Daoy (cell line): Measurements from ENCODE around the genes NUTM2B and NRG3.

GRCh38 chr10:79610524-79610808 lies 273 bp upstream of the SFTPA1 start:
- RAMPAGE, long total RNA, result no peak

DNA sequence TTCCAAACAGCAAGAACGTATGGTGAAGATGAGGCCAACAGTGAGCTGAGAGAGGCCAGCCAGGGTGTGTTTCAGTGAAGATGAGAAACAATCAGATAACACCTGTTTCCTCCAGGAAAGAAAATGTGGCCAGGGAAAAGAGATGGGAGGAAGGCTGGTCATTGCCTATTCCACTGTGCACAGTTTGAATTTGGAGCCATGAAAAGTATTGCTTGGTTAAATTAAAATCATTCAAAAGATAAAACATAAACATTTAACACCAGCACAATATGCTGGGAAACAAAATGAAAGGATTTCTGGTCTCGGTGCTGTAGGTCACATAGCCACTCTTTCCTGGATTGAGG lies at the start of gene NUTM2B:
Gene NUTM2B (plus strand): TSS at position 291 of the 344 bp plus-strand sequence.
- RAMPAGE, long total RNA, result no peak

DNA sequence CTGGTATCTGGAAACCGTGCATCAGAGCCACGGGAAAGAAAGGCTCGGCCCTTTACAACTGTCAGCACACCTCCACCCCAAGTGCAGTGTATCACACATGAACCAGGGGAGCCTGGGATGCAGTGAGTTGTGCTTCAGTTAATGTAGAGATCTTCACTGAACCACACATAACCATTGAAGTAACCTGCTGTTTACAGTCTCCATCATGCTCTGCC lies 12.0 kb downstream of the NUTM2B start:
- RAMPAGE, long total RNA, result no peak

DNA sequence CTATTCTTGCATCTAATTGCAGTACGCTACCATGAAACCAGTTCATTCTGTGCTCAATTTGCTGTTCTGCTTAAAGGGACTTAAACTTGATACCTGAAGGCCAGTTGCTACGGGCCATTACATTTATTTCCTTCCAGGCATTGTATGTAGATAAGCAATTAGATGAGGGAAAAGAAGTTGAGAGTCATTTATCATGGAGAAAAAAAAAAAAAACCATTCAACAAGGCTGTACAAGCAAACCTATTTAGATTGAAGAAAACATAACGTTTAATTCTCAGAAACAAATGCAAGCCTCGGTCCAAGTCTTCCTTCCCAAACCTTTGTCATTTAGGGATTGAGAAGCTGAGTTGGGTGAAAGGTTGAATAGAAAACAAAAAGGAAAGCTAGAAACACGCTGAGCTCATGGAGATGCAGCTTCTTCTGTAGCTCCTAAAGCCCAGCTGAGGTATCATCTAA lies 61.0 kb upstream of the NUTM2E start:
- RAMPAGE, long total RNA, result no peak

- RAMPAGE, long total RNA, result no peak
These were observed 22.3 kb downstream of the PLAC9 start for GRCh38 chr10:80154691-80155296.

DNA sequence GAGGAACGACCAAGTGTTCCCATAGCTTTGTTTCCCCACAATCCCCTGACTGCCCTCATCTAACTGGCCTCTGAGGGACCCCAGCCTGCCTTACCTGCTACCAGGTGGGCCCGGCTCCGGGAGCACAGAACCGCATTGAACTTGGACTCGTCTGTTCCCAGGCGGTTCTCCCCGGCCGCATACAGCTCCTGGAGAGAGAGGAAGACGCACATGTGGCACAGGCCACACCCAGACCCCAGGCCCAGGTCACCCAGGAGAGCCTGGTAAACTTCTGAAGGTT lies 29.3 kb downstream of the PLAC9 start:
- RAMPAGE, long total RNA, result no peak

DNA sequence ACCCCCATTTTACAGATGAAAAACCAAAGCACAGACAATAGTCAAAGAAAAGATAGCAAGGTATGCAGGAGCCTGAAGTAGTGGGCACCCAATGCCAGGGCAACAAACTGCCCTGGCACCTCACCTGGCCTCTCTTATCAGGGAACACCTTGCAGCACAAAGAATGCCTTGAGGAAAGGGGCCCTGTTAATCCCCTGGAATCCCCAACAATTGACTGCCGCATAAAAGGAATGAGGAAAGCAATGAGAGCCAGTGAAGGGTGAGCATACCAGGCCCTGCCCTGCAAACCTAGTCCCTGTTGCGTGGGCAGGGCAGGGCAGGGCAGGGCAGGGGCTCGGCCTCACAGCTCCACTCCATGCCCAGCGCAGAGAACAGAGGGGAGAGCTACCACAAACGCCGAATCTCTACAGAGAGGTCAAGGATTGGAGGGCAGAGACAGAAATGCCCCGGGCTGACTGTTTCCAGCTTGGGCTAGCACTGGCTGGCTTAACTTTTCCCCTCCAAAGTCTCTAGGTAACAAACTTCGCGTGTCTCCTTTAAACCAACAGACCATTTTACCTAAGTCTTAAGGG lies 1.1 kb downstream of the ANXA11 start:
- RAMPAGE, long total RNA, result no peak

DNA sequence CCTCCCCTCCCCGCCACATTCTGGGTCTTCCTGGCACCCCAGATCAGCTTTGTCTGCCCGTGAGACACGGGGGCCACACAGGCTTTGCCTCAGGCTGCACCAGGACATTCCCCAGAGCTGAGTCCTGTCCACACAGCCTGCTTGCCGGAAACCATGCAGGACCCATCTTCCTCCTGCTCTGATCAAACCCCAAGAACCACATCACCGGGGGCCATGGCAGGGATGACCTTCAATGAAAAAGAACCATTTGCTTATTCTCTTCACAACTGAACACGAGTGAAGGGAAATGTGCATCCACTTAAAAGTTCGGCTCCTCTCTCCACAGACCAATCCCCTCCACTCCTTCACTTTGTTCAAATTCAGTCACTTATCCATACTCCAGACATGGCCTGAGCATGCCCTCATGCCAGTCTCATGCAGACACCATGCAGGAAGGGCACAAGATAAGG lies 18.4 kb downstream of the MAT1A start:
- RAMPAGE, long total RNA, result no peak

GRCh38 chr10:80284977-80285683 lies 4.3 kb downstream of the MAT1A start:
- RAMPAGE, long total RNA, result no peak

- RAMPAGE, long total RNA, result no peak
These were observed 2.1 kb downstream of the MAT1A start for GRCh38 chr10:80287336-80287790.

DNA sequence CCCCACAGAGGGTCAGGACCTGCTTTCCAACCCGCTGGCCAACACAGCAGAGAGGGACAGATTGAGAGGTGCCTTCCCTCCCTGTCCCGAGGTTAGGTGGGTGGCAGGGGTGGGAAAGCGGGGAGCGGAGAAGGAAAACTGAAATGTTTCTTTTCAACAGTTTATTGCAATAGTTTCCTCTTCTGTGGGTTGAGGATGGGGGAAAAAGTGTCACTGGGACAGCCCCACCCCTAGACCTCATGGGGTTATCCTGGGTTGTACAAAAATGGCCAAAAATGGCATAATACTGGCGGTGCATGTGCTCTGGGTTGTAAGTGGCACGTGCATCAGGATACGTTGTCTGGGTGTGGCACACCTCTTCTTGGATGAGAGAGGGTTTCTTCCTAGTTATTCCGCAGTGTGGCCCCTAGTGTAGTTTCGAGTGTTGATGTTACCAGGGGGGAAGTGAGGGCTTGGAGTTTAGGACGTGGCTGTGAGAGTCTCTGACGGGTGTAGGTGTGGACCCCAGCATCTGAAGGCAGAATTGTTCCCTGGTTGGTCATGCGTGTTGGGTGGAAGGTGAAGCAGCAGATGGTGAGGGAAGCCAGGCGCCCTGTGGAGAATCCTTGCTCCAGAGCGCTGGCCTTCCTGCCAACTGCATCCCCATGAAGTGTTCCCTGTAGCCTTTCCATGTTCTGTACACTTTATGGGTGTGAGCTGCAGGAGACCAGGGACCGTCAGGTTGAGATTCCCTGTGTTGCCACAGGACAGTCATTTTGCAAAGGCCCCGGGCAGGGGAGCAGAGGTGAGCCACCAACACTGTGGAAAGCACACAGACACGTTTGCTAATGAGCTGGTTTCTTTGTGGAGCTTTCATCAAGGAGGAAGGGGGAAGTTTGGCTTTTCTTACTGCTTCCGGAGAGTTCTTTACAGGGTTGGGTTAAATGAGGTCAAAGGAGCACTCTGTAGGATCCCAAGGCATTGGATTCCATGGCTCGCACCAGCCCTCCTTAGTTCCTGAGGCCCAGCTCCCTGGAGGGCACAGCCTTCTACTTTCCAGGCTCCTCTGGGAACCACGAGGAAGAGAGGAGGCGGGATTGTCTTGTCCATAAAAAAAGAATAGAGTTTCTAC lies 31.9 kb downstream of the TSPAN14 start:
- RAMPAGE, long total RNA, result no peak

- RAMPAGE, long total RNA, result no peak
These were observed 33.8 kb downstream of the TSPAN14 start for GRCh38 chr10:80487553-80488652.

- RAMPAGE, long total RNA, result no peak
These were observed 33.4 kb upstream of the SH2D4B start for GRCh38 chr10:80504009-80504913.

GRCh38 chr10:80509143-80510220 lies 28.2 kb upstream of the SH2D4B start:
- RAMPAGE, long total RNA, result no peak

DNA sequence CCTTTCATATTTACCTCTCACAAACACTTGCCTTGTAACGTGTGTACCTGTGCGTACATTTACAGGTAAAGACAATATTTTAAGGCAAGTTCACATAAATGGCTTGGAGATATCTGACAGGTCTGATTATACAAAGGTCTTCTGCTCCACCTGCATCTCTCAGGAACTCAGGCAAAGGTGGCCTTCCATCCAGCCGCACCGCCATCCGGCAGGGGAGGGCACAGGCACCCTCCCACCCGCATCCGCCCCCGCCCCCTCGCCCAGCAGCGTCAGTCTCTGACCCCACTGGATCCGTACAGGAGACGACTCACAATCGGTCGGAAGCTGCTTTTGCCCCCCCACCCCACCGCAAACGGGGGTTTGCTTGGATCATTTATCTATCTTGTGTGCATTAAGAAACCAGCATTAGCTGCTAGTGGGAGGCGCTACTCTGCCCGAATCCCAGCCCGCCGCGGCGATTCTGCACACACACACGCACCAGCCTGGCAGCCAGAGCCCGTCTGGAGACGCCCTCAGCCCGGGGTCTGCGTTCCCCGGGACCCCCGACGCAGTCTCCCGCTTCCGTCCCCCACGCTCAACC lies 1.0 kb upstream of the NRG3 start:
- RAMPAGE, long total RNA, result no peak

DNA sequence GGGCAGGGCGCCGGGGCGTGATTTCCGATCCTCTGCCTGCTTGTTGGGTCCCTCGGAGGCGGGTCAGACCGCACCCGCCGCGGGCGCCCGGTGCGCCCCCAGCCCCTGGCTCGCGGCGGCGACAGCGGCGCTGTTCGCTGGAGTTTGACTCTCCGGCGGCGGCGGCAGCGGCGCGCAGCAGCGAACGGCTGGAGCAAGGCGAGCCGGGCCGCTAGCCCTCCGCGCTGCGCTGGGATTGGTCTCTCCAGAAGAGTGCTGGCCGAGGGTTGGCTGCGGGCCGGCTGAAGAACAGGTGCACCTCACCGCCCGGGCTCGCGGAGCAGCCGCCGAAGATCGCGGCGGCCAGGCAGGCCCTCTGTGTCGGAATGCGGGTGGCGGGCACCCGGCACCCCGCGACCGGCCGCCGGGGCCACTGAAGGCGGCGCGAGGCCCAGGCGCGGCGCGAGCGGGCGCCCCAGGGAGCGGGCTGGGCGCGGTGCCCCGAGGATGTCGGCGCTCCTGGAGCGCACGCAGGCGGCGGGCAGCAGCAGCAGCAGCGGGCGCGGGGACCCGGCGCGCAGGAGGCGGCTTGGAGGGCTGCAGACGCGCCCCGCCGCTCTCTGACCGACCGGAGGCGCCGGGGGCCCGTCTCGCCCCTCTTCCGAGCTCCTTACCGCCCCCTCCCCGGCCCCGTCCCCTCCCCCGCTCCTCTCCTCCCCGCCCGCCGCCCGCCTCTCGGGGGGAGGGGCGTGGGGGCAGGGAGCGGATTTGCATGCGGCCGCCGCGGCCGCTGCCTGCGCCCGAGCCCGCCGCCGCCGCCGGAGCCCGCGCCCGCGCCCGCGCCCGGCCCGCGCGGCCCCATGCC lies at the start of gene NRG3:
Gene NRG3 (plus strand): TSS at position 744 of the 844 bp plus-strand sequence.
- RAMPAGE, long total RNA, result no peak

- RAMPAGE, long total RNA, result no peak
These were observed 866.7 kb upstream of the GHITM start for GRCh38 chr10:83272586-83273038.

DNA sequence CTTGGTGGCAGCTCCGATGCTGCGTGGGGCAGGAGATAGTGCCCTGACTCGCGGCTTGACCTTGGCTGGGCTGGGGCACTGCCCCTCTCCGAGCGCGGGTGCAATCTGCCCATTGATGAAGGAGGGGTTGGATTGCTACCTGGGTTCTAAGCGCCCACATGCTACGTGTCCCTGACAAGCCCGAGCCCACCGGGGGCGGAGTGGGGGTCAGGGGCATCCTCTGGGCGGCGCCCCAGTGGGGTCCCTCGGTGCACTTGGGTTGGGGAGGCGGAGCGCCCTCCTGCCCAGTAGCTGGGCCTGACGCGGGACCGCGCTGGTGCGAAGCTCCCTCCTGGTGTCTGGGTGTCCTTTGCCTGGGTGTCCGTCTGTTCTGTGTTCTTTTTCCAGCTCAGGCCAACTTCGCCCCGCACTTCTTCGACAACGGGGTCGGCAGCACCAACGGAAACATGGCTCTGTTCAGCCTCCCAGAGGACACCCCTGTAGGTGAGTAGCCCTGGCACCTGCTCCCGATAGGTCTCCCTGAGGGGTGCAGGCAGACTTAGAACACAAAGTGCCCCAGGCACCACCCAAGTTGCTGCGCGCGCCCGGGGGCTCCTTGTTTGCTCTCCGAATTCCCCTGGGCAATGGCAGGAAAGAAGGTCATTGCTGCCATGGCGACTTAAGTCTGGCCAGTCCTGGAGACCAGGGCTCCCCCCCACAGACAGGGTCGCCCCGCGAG lies 929 bp downstream of the CDHR1 start:
- RAMPAGE, long total RNA, result no peak

GRCh38 chr10:84280098-84280638 lies 35.3 kb downstream of the RGR start:
- RAMPAGE, long total RNA, result no peak

DNA sequence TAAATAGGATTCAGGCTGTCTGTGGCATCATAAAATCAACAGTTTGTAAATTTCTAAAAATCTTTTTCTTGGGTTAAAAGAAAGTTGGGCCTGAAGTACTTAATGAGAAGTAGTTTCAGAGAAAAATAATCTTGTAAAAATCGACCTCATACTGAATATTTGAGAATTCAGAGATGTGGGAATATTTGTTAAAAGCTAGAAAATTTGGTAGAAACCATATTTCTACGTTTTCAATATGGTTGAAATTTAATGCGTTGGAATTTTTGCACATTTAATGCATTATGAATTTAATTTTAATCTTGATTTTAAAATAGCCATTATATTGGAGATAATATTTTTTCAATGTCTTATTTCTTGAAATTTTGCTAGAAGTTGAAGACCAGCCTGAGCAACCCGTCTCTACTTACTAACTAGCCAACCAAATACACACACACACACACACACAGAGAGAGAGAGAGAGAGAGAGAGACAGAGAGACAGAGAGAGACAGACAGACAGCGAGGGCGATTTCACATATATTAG lies 108.4 kb downstream of the CCSER2 start:
- RAMPAGE, long total RNA, result no peak